ENCODE measurements around a stretch of chr21.

DNA sequence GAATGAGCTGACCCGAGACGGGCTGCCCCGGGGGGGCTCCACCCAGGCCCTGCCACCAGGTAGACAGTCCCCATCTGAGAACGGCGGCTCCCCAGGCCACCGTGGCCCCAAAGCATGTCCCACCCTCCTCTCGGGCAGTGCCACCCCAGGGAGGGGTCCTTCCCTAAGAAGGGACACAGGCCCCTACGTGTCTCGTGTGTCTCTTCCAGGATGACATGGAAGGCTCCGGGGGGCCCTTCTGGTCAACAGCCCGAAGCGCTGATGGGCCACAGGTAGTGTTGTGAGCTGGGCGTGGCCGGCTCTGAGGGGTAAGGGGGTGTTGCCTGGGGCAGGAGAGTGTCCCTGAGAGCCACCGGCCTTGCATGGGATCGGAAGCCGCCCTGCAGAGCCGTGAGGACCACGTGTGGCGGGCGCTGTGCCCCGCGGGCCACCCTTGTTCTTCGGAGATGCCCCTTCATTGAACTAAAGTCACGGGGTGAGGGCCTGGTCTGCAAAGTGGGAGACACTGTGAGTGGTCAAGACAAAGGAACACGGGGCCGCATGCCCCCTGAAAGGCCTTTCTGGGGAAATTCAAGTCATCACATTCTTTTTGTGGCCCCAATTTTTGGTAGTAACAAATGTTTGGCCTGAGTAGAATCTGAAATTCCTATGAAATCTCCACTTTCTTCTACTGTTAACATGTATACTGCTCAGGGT, 54.9 kb downstream of the SLC19A1 start:
- PRO-cap: no peak

DNA sequence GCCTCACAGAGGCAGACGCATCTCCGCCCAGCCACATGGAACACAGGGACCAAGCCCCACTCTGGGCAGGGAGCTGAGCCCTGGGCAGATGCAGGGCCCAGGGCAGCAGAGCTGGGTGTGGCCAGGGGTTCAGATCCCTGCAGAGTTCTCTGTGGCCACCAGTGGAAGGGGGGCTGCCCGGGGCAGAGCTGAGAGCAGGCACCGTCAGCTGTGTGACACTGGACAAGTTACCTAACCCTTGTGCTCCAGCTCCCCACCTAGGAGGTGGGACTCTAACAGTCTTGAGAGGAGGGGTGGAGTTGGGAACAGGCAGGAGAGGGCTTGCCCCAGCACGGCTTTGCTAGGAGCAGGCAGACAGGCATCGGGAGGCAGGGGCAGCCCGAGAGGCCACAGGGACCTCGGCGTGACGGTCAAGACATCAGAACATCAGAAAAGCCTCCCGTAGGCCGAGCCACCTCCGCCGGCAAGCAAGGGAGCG, 50.4 kb downstream of the SLC19A1 start:
- PRO-cap: no peak

GRCh38 chr21:45611985-45612614, 31.4 kb upstream of the PCBP3 start:
- PRO-cap: no peak

- PRO-cap: no peak
Observed at GRCh38 chr21:45747737-45748140, 104.2 kb downstream of the PCBP3 start.

DNA sequence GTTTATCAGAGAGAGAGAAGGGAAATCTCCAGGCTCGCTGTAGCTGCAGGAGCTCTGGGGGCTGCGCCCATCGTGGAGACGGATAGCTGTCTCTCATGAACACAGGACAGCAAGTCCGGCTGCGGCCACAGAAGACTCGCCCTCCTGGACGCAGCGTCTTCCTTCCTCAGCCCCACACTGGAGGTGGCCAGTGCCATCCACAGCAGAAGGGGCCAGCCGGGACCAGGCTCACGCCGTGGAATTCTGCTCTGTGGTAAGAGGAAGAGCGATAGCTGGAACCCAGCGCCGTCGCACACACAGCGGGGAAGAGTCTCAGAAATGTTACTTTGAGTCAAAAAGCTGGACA, 114.0 kb upstream of the COL6A1 start:
- PRO-cap: no peak

GRCh38 chr21:45895894-45896522, 85.6 kb upstream of the COL6A1 start:
- PRO-cap: no peak

GRCh38 chr21:45917063-45917539, 64.5 kb upstream of the COL6A1 start:
- PRO-cap: no peak

DNA sequence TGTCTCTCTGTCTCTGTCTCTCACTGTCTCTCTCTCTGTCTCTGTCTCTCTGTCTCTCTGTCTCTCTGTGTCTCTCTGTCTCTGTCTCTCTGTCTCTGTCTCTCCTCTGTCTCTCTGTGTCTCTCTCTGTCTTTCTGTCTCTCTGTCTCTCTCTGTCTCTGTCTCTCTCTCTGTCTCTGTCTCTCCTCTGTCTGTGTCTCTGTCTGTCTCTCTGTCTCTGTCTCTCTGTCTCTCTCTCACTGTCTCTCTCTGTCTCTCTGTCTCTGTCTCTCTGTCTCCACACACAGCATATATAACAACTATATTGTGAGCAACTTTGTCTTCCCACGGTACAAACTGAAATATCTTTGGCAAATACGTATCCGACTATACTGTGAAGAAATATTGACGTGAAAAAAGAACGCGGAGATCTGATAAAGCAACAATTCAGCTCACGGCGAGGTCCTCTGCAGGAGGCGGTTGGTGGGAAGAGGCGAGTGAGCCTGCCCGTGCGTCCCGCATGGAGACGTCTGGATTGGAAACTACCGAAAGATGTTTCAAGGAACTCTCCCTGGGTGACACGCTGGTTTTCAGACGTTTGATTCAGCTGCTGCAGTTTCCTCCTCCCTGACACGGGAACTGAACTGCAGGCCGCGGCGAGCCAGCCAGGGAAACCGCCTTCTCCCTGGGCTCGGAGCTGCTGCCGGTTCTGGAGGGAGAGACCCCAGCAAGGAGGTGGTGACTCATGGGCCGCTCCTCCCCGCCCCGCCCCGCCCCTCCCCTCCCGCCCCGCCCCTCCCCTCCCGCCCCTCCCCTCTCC, 533 bp upstream of the COL6A1 start:
- PRO-cap: bidirectional peak, plus-strand start outside the sequence, minus-strand start at position 690 of the sequence

GRCh38 chr21:46004367-46004957, 22.9 kb downstream of the COL6A1 start:
- PRO-cap: no peak

DNA sequence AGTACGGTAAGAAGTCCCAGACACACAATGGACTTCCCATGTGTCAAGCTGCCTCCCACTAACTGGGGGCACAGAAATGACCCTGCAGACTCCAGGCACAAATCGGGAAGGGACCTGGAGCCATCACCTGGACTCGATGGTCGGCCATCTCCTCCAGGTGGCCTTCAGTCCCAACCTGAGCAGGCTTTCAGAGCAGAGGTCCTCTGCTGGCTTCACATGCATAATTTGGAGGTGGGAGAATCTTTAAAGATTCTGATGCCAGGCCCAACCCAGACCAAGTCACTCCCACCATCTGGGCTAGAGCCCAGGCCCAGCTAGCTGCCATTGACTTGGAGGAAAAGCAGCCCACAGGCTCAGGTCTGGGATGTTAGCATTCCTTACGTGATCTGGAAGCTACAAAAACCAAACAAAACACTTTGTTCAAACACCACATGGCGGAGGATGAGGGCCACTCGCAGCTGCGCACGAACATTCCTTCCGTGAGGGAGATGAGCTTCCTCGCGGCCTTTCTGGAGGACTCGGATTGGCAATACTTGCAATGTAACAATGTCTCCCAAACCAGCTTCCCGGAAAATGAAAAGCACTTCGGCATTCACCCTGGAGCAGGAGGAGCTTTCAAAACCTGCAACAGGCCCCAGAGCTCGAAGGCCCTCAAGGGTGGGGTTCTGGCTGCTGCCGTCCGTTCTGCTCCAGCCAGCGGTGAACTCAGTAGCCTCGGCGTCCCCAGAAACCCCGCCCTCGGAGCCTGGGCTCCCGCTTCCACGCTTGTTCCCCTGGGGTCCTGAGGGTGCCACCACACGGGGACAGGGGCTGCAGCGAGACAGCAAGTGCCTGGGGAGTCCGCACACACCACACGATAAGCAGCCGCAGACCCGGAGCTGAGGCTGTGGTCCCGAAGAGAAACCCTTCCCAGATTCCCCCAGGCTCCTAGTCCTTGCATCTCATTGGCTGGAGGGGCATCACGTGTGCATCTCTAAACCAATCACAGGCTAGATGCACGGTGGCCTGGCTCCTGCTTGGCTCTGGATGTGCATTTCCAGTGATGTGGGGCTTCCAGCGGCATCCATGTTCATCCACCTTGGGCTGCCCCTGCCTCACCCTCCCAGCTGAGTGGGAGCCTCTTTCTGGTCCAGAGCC, 40.5 kb downstream of the COL6A1 start:
- PRO-cap: bidirectional peak, plus-strand start at position 423 of the sequence, minus-strand start at position 388 of the sequence; unidirectional peak, plus-strand start at position 423 of the sequence; bidirectional peak, plus-strand start at position 1,034 of the sequence, minus-strand start at position 916 of the sequence

- PRO-cap: no peak
Observed at GRCh38 chr21:46033053-46034096, 51.8 kb downstream of the COL6A1 start.

DNA sequence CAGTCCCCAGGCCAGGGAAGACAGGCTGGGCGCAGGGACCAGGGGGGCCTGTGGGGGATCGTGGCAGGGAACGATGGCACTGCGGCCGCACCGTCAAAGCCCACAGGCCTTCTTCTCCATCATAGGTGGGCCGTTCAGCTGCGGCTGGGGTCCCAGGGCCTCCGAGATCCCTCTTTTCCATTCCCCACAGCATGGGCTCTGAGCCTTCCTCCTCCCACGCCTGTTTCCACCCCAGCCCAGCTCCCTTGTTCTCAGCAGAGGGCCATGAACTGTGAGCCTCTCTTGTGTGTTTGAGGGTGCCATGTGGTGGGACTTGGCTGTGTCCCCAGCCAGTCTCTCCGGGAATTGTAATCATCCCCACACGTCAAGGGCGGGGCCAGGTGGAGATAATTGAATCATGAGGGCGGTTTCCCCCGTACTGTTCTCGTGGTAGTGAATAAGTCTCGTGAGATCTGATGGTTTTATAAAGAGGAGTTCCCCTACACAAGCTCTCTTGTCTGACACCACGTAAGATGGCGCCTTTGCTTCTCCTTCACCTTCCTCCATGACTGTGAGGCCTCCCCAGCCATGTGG, 57.3 kb upstream of the COL6A2 start:
- PRO-cap: no peak

GRCh38 chr21:46065962-46066231, 32.0 kb upstream of the COL6A2 start:
- PRO-cap: no peak

DNA sequence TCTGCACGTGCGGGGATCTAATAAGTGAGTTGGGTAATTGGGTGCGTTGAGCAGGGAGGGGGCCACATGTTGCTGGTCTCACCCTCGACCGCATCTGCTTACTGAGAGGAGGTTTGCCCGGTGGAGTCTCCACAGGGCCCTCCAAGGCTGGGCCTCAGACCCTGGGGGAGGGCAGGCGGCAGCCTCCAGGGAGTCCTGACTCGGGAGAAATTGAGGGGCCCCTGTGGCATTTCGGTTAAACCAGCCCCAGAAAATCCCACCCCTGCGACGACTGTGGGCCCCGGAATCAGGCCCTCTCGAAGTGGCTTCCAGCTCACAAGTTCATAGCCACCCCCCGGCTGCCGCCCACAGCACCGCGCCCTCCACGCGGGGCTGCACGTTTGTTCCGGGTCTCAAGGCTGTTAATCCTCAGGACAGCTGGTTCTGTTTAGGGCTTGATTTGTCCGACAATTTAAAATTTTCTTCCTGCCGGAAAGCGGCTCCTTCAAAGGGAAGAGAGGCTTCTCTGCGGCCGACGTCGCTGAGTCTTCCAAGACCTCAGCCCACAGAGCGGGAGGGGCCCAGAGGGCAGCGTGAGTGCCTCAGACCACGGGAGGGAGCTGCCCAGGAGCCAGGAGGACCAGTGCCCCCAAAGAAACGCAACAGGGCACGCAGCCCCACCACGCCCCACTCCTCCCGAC, 14.6 kb upstream of the COL6A2 start:
- PRO-cap: bidirectional peak, plus-strand start at position 487 of the sequence, minus-strand start at position 323 of the sequence

DNA sequence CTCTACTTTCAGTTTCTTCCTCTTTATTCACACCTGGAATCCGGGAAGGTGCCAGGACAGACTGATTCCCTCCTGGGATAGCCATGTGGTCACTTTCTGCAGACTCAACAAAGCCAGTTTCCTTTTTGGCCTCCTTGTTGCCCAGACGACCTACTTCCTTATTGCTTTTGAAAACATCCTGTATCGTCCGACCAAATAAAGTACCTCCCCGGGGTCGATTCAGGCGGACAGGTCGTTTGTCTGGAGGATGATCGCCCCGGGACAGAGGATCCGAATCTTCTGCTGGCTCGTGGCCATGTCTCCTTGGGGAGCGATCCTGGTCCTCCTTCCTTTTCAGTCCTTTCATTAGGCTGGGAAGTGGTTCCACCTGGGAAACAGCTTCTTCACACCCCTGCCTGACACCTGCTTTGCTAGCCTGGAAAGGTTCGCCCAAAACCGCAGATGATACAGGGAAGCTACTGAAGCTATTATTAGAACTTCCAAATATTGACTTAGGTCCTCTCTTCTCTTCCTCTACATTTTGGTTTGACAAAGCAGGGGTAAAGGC, 1.3 kb downstream of the MCM3AP start:
- PRO-cap: no peak

DNA sequence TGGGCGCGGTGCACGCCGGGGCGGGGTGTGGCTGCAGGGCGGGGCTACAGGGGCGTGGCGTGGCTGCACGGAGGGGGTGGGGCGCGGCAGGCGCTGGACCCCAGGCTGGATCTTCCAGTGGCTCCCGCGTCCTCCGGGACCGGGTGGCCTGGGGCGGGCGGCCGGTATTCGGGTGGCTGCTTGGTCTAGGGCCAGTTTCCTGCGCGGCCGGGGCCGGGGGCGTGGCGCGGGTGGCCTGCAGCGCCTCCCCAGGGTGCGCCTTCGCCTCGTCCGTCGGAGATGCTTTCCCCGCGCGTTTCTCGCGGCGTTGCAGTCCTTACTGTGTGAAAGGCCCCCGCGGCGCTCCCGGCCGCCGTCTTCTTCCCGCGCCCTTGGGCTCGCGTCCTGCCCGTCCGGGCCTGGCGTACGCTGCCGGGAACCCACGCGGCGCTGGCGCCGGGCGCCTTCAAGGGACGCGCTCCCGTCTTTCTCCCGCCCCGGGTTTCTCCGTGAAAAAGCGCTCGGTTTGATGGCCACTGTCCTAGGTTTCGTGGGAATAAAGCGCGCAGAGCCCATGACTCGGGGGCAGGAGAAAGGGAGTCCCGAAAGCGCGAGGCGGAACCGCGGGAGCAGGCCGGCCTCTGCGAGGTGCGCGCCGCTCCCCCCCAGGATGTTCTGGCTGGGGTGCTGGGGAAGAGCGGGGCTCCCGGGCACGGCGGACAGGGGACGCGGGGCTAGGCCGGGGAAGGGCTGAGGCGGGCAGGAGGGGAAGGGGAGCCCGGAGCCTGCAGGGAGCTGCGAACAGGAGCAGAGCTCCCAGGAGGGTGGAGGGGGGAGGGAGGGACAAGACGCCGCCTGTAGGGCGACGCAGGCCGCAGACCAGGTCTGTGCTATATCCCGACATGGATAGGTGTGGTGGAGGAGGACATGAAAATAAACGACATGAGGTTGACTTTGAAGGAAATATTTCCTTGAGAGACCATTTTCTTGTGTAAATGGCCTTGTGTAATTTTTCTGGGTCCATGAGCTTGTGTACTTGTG, 938 bp downstream of the PCNT start:
- PRO-cap: bidirectional peak, plus-strand start at position 60 of the sequence, minus-strand start outside the sequence; unidirectional peak, plus-strand start at position 312 of the sequence; unidirectional peak, minus-strand start at position 656 of the sequence

DNA sequence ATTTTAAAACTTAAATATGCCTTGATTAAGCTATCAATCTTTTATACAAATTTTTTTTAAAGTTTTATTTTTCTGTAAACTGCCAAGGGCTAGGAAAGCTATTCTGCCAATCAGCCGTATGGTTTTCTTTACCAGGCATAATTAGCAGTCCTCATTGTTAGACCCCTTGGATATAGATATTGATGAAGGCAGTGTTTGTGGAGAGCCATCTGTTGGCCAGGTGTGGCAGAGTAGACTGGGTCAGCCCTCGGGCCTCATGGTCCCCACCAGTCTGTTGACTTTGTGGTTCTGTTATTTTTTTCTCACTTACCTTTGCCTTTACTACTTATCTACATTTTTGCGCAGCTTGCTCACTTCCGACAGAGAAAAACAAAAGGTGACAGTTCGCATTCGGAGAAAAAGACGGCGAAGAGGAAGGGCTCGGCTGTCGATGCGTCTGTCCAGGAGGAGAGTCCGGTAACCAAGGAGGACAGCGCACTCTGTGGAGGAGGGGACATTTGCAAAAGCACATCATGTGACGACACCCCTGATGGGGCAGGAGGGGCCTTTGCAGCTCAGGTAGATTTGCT, 2.2 kb downstream of the PCNT start:
- PRO-cap: no peak

- PRO-cap: no peak
Observed at GRCh38 chr21:46347719-46348674, 24.0 kb downstream of the PCNT start.

- PRO-cap: no peak
Observed at GRCh38 chr21:46468027-46468642, 9.4 kb downstream of the DIP2A start.

DNA sequence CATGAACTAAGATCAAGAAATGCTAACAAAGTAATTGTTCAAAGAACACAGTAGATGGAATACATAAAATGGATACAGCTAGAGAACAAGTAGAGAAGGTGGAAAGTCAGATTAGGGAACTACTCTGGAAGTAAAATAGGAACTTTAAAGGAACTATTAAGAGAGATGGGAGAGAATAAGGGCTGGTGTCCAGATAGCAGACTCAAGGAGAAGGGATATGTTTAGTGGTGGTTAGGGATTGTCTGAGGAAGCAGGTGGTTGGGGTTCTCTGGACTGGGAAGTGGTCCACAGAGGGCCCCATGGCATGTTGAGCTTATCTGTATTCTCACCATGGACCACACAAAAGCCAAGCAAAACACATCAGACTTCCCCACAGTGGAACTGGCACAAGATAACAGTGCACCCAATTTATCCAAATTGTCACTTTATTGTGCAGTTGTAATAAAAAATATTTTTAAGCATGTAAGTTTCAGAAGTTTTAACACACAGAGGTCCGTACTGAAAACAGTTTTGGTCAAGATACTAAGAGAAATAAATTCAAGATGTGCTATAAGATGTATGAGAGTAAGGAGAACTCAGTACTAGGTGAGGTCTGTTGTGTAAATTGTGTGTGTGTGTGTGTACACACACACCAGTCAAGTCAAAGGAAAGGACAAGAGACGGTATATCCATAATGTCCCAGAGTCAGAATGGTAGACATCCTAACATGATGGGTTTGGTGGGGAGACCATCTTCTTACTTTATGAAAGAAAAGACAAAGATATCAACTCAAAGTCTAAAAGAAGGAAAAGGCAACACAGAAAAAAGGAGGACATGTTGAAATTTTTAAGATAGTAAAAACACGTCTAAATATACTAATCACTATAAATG, 56.1 kb downstream of the S100B start:
- PRO-cap: no peak